Kidney epithelial cell (primary cell): ENCODE results near the gene SLC33A1.

- RAMPAGE, long total RNA, result no peak
- RRBS, result no CpG with 5 or more reads among the region's 1 CpG
These were observed 16.3 kb downstream of the GPR87 start for GRCh38 chr3:151300380-151300736.

DNA sequence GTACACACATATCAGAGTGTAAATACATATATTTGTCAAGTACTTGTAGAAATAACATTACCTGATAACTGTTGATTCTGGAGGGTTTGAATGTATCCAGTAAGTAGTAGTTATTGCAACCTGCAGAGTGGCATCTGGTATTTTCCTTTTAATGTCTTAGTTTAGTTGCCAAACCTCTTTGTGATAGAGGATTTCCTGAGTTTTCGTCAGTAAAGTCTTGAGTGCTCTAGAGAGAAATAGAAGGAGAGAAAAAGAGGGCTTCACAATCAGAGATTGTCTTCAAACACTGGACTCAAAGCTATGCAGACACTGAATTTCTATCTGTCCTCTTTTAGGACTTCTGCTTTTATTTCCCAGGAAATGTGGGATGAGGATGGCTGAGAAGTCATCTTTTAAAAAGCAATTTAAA, 11.2 kb upstream of the P2RY13 start:
- RAMPAGE, long total RNA, result no peak
- RRBS, result no CpG with 5 or more reads among the region's 1 CpG

- RAMPAGE, long total RNA, result no peak
- RRBS, result no CpG with 5 or more reads among the region's 3 CpGs
These were observed 65.6 kb upstream of the MBNL1 start for GRCh38 chr3:152202950-152203656.

- RAMPAGE, long total RNA, result no peak
- RRBS, result no CpG with 5 or more reads among the region's 4 CpGs
These were observed 11.7 kb downstream of the MBNL1 start for GRCh38 chr3:152280391-152280869.

DNA sequence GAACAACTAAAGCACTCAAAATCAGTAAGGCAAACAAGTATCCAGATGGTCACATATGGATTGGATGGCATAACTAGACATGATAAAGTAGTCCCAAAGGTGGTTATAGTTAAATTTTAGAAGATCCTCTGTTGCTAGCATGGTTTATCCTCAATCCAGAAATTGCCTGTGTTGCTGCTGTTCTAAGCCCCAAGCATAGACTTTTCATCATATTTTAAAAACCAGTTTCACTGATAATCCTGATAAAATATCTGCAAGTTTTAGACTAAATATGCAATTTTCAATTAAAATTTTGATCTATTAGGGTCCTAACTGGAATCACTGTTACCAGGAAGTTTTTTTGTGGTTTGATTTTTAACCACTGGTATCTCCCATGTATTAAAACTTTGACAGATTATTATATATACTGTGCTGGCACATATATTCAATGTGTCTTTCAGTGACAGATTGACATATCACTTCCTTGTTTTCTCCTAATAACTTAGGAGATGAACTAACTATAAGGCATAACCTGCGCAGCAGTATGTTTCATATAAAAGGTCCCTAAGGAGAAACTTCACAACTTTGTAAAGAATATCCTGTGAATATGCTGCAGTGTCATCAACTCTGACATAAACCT, 35.5 kb downstream of the MBNL1 start:
- RAMPAGE, long total RNA, result no peak
- RRBS, result no CpG with 5 or more reads among the region's 1 CpG

DNA sequence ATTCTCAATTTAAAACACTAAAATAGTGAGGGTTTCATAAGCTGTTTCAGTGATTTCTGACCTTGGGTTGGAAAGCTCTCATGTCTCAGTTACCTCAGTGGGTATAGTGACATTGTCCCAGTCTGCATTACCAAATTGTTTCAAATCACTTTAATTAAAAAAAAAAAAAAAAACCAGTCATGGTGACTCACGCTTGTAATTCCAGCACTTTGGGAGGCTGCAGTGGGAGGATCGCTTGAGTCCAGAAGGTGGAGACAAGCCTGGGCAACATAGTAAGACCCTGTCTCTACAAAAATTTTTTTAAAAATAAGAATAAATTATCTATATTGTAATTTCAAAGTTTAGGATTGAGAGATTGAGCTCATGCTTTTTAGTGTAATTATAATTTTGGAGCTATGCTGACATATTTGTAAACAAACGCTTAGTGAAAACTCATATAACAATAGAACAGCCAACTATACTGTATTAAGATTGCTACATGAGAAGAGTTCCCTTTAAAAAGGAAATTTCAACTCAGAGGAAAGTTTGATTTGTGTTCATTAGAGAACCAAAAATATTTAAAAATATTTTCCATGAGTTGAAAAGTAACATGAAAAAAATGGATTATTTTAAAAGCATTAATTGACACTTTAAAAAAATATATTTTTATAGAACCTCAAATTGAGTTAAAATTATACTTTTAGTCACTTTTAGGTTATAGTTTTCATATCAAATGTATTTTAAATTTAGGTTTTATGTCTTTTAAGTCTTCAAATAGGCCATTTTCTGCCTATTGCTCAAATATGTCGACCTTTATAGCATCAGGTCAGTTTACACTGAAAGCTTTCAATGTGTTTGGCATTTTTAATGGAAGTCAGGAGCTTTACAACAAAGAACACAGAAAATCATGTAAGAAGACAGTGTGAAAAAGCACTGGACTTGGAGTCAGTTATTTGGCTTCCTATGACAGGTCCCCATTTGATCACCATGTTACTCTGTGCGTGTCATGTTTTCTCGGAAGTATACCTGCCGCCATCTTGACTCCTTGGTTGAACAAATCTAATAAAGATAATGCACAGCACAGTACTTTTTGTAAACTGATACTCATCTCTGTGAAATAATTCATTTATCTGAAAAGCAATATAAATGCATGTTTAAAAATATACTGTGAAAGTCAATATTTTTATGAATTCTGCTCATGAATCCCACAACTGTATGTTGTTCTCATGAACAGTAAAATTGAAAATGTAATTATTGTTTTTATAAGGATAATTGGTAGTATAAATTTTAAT, 78.4 kb downstream of the MBNL1 start:
- RAMPAGE, long total RNA, result no peak
- RRBS, result no CpG with 5 or more reads among the region's 7 CpGs

DNA sequence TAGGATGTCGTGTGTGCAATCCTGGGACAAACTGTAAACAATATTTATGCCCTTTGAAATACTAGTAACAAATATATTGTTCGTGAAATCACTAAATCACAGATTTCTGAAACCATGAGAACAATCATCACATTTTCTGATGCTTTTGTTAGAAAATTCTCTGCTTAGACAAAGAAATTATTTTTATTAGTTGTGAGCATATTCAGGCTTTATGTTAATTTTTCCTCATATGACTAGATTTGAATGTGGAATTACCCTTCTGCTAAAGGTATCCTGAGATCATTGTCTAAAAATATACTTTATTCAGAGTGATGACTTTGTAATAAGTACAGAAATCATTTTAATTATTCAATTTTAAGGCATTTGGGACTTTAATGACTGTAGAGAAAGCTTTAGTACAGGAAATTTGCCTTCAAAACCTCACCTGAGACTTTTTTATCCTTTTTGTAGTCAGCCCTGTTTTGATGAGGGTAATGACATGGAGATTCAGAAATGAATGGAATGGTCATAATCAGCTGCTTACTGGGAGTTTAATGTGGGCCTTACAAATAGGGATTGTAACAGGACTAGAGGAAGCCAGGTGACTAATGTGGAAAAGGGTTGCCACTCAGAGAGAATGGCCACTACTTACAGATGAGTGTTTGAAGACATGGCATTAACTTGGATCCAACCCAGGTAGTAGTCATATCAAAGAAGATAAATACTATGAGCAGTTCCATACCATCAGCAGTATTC, 148.2 kb downstream of the MBNL1 start:
- RAMPAGE, long total RNA, result no peak
- RRBS, result no CpG with 5 or more reads among the region's 2 CpGs

DNA sequence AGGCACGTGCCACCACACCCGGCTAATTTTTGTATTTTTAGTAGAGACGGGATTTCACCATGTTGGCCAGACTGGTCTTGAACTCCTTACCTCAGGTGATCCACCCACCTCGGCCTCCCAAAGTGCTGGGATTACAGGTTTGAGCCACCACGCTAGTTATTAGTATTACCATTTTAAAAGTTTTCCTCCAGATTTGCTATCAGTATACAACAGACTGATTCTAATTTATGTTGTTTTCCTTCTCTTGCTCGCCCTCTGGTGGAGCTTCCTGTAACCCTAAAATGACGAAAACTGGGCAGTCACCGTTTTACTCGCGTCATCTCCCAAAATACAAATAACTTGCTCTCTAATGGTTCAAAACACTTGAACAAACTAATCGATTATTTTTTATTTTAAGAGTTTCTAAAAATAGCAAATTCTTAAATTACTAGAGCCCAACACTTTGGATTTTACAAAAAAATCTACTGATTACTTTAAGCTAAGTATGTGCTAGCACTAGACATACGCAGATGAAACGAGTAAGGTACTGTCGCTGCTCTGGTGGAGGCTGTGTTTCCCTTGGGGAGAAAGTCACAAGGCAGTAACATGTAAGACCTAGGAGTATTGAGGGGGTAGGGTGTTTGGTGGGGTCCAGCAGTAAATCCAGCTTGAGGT, 203.3 kb downstream of the MBNL1 start:
- RAMPAGE, long total RNA, result no peak
- RRBS, result no CpG with 5 or more reads among the region's 14 CpGs

DNA sequence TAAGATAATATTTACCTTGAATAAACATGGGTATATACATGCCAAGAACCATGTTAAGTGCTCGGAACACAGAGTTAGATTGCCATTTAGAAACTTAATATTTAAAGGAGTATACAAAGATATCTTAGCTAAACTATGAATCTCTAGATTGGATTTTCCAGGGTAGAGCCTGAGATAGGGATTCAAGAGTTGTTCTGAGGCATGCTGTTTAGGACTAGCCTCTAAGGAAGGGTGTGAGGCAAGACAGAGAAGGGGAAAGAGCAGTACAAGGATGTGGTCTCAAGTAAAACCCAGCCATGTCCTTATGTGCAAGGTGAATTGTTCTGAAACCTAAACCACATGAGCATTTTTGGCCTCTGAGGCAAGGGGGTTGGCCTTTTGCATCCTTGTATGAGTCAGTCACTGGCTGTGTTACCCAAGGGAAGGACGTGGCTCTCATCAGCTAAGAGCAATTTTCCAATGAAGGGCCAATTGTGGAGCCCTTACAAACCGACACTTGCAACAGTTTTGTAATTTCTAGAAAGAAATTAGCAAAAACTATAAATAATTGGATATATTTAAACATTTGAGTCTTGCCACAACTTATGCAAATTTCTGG, 98.0 kb upstream of the P2RY1 start:
- RAMPAGE, long total RNA, result no peak
- RRBS, result no CpG with 5 or more reads among the region's 3 CpGs

- RAMPAGE, long total RNA, result no peak
- RRBS, result no CpG with 5 or more reads among the region's 3 CpGs
These were observed 74.5 kb downstream of the P2RY1 start for GRCh38 chr3:152909297-152910026.

GRCh38 chr3:153130448-153131065, 31.5 kb upstream of the RAP2B start:
- RAMPAGE, long total RNA, result no peak
- RRBS, result no CpG with 5 or more reads among the region's 2 CpGs

- RAMPAGE, long total RNA, result no peak
- RRBS, result no CpG with 5 or more reads among the region's 1 CpG
These were observed 459.9 kb downstream of the RAP2B start for GRCh38 chr3:153621998-153622278.

- RAMPAGE, long total RNA, result no peak
- RRBS, result no CpG with 5 or more reads among the region's 3 CpGs
These were observed 4.7 kb downstream of the ARHGEF26 start for GRCh38 chr3:154125694-154126545.

DNA sequence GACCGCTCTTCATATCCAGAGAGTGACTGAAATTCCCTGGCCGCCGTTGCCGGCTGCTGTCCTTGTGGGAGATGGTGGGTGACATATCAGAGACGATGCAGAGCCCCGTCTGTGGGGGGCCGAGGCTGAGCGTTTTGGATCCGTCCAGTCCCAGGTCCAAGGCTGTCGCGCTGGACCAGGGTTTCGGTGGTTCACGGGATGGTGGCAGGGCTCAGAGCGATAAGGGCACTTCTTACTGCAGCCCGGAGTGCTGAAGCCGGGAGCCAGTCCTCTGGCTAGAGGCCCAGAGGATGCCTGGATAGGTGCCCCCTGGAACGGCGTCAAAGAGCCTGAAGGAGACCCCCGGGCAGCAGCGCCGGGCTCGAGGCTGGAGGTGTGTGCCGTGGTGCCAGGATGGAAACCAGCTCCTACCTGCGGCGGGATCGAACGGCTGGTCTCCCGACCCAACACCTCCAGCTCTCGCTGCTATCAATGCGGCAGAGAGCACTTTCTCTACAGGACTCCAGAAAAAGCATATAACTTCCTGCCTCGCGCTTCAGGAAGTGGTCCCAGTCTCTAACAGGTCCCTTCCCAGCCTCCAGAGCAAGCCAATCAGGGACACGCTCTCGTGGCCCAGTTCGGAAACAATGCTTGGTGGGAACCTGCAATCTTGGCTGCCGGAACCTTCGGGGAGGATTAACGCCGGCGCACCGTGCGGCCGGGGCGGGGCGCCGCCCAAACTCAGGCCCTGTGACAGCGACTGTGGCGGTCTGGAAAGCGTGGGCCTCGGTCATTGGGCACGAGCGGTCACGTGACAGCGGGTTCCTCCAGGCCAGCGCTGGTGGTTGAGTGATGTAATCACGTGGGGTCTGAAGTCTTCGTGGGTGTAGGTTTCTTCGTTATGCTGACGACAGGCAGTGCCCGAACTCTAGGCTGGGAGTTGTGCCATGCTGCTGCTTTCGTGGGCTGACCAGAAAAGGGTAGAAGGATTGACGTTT, at the start of gene SLC33A1:
Gene SLC33A1, minus strand, starts transcription at position 515 of the 977 bp plus-strand sequence.
- RAMPAGE, long total RNA, result start-site peak on the minus strand centred at position 485 of the sequence, 45 bp wide, 720 and 670 reads in 2 replicates; start-site peak on the plus strand centred at position 867 of the sequence, 66 bp wide, 10 and 15 reads in 2 replicates
- RRBS, result 1% methylated on average over 7 of the region's 62 CpGs

DNA sequence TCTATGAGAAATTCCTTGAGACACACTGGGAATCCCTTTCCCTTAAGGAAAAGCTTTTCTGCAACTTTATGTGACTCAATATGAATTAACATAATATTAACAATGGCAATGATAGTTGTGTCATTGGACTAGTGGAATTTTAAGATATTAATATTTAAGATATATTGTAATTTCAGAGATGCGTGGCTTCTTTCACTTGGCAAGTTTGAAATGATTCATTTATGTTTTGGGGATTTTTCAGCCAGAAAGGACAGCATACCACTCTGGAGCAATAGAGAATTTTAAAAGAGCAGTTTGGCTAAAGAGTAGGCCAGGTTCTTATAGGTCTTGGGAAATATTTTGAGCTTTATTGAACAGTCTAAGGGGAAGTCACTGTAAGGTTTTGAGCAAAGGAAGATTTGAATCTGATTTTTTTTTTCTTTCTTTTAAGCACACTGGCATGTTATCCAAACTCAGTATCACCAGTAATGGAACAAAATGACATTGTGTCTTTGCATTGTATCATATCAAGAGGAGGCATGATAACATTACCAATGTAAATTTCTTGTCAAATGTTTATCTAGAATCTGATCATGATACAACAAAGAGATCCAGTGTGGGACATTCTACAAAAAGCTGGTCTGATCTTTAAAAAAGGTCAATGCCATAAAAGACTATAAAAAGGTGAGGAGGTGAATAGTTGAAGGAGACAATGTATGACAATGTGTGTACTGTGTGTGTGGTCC, 16.6 kb downstream of the GMPS start:
- RAMPAGE, long total RNA, result no peak
- RRBS, result no CpG with 5 or more reads among the region's 1 CpG

DNA sequence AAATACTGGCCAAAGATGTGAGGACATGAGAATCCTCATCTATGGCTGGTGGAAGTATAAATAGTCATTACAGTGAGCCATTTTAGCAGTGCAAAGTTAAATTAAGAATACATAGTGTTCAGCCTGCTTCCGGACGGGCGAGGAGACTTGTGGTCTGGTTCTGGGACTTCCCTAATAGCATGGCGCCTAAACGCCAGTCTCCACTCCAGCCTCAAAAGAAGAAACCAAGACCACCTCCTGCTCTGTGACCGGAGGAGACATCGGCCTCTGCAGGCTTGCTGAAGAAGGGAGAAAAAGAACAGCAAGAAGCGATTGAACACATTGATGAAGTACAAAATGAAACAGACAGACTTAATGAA, 116.7 kb downstream of the GMPS start:
- RAMPAGE, long total RNA, result no peak
- RRBS, result no CpG with 5 or more reads among the region's 8 CpGs

GRCh38 chr3:156142719-156143714, 22.6 kb downstream of the KCNAB1 start:
- RAMPAGE, long total RNA, result no peak
- RRBS, result no CpG with 5 or more reads among the region's 11 CpGs

- RAMPAGE, long total RNA, result no peak
- RRBS, result no CpG with 5 or more reads among the region's 8 CpGs
These were observed 28.6 kb downstream of the KCNAB1 start for GRCh38 chr3:156148881-156149415.

DNA sequence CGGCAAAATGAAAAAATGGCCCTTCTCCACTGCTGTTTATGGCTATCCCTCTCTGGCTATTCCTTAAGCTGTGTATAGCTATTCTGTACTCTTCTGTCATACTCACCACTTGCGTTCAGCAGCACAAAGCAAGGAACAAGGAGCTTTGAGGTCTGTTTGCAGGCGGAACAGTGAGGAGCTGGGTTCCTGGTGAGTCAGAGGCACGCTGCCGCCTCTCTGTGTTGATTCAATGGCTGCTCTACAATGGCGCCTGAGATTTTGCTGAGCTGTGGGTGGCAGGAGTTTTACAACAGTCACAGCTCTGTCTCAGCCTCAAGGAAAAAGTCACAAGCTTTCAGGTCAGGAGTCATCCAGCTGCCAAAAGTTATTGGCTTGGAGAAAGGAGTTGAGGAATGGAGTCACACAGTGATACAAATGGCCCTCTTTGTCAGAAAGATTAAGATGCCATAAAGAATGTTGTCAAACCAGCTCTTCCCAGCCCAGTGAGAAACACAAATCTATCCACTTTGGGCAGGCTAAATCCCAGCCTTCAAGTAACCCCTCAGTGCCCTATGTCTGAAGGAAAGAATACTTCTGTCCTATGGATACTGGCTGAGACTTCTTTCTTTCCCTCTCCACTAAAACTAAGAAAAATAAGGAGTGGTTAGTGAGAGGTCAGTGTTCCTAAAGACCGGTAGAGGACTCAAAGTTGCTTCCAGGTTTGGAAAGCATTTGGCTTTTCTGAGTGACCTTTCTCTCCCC, 98.0 kb downstream of the SSR3 start:
- RAMPAGE, long total RNA, result no peak
- RRBS, result no CpG with 5 or more reads among the region's 7 CpGs

- RAMPAGE, long total RNA, result no peak
- RRBS, result no CpG with 5 or more reads among the region's 5 CpGs
These were observed 70.6 kb downstream of the SSR3 start for GRCh38 chr3:156484206-156484906.